Measurements from ENCODE around the genes ZMYND11 and LARP4B.

DNA sequence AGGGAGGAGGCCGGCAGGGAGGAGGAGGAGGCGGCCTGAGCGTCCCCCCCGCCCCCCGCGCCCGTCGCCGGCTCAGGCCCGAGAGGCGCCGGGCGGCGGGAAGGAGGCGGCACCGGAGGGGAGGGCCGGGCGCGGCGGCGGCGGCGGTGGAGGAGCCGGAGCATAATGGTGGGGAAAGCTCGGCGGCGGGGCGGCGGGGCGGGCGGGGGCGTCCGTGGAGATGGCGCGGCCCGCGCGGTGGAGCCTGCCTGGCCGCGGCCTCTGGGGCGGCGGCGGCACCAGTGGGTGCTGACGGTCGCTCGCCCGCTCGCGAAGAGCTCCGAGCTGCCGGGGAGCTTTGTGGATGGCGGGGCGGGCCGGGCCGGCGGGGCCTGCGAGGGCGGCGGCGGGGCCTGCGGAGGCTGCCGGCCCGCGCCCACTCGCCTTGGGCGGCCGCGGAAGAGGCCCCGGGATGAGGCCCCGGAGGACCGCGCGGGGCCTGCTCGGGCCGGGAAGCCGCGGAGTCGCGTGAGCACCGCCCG, at the start of gene ZMYND11:
TSS of gene ZMYND11 (plus strand) at position 64 of the 521 bp plus-strand sequence.
- PRO-cap, result bidirectional peak, plus-strand start at position 75 of the sequence, minus-strand start outside the sequence

GRCh38 chr10:135913-136650, 827 bp downstream of the ZMYND11 start:
- PRO-cap, result bidirectional peak, plus-strand start at chr10:136014, minus-strand start at chr10:136037; unidirectional peak, minus-strand start at chr10:136247

DNA sequence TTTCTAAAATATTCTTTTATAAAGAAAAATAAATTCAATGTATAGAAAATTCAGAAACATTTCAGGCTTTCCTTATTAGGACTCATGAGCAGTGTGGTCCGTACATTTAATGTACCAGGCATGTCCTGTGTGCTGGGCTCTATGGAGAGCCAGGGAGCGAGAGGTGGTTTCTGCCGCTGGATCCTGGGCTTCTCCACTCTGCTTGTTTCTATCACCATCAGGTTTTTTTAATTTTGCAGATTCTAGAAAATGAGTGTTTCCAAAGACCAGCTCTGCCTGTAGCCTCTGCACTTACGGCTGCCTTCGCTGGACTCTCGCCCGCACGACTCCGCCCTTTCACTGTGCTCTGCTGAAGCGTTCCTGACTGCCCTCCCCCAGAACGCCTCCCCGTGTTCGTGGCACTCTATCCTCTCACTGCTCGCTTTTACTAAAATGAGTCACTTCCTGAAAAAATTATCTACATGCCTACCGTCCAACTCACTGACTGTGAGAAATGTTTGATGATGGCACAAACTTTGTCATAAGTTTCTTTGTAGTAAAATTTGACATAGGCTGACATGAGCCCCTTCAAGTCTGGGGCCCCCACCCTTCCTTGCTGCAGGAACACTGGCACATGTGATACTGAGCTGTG, 188.6 kb downstream of the ZMYND11 start:
- PRO-cap, result no peak

DNA sequence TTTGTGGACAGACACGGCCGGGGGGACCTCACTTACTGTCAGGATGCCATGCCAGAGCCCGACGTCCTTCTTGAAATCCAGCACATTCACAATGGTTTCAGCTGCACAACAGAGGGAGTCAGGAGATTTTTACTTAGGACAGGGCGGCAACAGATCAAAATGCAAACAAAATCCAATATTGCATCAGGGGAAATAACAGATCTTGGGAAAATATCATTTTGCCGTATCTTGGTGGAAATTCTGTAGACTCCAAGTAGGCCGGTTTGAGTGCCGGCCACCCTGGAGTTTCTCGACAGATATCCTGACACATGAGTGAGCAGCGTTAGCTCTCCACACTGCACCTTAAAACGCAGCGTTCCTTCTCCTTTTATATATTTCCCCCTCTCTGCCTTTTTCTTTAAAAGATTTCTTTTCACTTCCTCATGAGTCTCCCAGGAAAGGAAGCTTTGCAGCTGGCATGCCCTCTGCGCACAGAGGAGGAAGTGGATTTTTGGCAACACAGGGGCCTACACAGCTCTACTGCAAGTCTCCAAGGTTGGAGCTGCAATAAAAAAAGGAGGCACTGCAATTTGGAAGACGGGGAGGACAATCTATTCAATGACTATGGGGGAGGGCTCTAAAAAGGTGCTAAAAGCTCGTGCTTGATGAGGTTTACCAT, 252.6 kb downstream of the ZMYND11 start:
- PRO-cap, result unidirectional peak, minus-strand start at position 339 of the sequence

- PRO-cap, result no peak
These were observed 273.6 kb downstream of the DIP2C start for GRCh38 chr10:415639-416409.

GRCh38 chr10:450847-451731, 238.4 kb downstream of the DIP2C start:
- PRO-cap, result no peak

DNA sequence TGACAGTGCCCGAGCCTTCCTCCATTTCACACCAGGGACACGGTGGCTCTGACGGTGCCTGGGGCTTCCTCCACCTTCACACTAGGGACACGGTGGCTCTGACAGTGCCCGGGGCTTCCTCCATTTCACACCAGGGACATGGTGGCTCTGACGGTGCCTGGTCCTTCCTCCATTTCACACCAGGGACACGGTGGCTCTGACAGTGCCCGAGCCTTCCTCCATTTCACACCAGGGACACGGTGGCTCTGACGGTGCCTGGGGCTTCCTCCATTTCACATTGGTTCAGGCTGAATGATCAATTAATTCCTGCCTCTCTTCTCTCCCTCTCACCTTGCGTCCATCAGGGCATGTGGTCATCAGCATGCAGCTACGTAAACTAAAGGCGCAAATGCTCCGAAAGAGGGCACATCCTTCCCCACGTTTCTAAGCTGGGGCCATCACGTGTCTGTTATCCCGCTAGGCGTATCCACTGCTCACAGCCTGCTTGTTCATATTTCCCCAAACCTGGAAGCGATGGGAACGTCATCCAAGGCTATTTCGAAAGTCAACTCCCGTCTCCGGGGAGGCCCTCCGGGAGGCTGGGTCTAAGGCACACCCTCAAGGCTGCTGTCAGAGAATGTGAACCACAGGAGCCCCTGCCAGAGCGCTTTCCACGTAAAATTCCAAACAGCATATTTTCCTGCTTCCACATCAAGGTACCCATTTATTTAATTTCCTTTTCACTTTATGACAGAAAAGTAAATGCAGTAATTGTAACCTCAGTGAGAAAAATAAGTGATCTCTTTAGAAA, 199.3 kb downstream of the DIP2C start:
- PRO-cap, result no peak

DNA sequence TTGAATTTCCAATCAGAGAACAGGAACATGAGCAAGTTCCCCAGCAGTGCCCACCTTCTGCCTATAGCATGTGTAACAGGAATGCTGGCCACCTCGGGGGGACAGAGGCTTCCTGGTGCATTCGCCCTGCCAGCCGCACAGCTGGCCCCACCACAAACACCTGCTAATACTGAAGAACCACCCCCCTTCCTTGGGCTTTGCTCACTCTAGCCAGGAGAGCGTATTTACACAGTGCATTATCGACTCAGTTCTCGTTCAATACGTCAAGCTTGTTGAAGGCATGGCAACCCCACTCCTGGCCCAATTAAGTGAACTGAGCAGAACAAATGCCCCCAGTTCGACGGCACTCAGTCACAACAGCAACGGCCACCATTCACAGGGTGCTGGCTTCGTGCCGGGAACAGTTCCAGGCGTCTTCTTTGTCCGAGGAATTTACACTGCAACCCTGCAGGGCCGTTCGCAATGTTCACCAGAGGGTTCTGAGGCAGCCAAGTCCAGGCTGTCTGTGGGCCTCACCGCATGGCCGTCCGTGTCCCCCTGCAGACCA, 175.4 kb downstream of the DIP2C start:
- PRO-cap, result bidirectional peak, plus-strand start at position 354 of the sequence, minus-strand start at position 171 of the sequence

DNA sequence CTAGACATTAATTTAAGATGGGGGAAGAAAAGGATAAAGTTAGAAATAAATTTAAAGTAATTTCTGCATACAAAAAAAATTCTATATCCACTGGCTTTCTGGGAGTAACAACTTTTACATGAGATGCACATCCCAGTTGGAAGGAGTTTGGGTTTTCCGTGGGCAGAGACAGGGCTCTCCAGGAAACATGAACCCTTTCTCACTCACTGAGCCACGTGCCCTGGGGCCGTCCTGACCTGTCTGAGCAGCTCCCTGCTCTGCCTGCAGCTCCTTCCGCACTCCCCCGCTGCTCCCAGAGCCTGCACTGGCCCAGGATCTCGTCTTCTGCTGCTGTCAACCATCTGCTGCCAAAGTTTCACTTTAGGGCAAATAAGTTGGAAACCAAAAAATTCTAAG, 169.1 kb downstream of the DIP2C start:
- PRO-cap, result no peak

GRCh38 chr10:611102-611357, 78.4 kb downstream of the DIP2C start:
- PRO-cap, result no peak

- PRO-cap, result no peak
These were observed 29.7 kb downstream of the DIP2C start for GRCh38 chr10:659754-660247.

DNA sequence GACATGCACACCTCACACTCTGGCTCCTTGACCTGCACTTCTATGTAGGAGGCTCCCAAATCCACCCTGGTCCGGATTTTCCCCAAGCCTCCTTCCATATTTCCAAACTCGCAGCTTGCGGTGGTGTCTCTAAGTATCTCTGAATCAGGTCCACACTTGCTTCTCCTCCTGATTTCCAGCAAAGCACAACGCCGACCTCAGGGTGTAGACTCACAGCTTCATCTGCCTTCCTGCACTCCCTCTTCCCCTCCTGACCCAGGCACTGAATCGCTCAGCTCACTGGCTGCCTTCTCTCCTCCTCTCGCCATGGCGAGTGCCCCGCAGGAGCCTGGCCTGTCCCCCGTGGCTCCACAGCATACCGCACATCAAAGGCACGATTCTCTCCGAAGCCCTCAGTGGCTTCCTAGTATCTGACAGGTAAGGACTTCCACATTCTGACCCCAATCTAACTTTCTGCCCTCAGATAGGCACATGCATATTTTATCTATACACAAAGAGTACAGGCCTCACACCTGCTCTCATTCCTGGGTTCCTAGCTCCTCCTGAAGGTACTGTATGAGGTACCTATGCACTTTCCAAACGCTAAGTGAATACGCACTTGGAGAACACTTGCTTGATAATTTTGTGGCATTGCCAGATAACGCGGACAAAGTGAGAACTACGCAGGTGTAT, 27.6 kb downstream of the DIP2C start:
- PRO-cap, result no peak

DNA sequence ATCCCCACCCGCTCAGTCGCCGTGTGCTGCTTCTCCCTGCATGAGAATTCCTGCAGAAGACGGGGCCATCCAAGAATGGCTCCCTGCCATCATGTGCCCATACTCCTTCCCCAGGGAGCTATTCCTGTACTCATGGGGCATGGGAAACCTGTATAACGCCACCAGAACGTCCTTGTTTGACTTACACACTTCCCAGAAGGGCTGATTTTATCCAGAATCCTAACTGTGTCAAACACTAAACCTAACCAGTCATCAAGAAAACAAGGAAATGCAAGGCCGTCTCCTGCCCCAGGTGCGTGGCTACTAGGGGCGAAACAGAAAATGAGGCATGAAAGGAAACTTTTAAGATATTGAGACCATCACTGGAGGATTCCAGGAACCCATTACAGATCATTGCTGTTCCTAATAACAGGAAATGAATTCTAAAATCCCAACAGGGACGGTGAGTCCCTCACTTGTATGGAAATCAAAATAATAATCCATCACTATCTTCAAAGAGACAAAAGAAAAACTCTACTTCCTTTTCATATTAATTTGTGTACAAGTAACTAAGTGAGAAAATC, 15.9 kb downstream of the DIP2C start:
- PRO-cap, result no peak

- PRO-cap, result no peak
These were observed 113.9 kb upstream of the DIP2C start for GRCh38 chr10:803419-803702.

- PRO-cap, result no peak
These were observed 107.9 kb downstream of the LARP4B start for GRCh38 chr10:823606-824065.

GRCh38 chr10:929999-931045, 1.2 kb downstream of the LARP4B start:
- PRO-cap, result bidirectional peak, plus-strand start at chr10:930866, minus-strand start at chr10:930795

DNA sequence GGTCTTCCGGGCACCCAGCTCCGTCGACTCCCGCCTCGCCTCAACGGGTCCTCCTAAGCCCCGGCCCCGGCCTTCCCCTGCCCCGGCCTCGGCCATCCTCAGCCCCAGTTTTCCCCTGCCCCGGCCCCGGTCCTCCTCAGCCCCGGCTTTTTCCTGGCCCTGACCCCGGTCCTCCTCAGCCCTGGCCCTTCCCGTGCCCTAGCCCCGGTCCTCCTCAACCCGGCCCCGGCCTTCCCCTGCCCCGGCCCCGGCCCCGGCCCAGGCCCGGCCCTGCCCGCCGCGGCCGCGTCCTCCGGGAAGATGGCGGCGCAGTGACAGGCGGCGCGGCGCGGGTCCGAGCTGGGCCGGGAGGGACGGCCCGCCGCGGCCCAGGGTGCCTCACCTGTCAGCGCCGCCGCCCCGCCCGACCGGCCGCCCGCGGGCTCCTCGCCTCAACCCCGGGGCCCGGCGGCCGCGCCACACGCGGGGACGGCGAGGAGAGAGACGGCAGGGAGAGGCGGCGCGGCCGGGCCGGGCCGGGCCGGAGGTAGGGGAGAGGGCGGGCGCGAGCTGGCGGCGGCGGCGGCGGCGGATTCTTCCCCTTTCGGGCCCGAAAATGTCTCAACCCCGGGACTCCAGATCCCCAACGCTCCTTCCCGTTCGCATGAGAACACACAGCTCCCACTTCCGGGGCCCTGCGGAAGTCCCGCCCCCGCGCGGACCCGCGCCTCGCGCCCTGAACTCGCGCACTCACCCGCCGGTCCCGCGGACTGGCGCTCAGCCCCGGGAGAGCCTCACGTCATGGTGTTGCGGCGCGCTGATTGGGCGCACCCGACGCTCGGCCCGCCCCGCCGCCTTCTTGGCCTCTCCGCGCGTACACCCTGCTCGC, at the start of gene LARP4B:
TSS of gene LARP4B (minus strand) at position 660 of the 868 bp plus-strand sequence.
- PRO-cap, result bidirectional peak, plus-strand start outside the sequence, minus-strand start at position 751 of the sequence

DNA sequence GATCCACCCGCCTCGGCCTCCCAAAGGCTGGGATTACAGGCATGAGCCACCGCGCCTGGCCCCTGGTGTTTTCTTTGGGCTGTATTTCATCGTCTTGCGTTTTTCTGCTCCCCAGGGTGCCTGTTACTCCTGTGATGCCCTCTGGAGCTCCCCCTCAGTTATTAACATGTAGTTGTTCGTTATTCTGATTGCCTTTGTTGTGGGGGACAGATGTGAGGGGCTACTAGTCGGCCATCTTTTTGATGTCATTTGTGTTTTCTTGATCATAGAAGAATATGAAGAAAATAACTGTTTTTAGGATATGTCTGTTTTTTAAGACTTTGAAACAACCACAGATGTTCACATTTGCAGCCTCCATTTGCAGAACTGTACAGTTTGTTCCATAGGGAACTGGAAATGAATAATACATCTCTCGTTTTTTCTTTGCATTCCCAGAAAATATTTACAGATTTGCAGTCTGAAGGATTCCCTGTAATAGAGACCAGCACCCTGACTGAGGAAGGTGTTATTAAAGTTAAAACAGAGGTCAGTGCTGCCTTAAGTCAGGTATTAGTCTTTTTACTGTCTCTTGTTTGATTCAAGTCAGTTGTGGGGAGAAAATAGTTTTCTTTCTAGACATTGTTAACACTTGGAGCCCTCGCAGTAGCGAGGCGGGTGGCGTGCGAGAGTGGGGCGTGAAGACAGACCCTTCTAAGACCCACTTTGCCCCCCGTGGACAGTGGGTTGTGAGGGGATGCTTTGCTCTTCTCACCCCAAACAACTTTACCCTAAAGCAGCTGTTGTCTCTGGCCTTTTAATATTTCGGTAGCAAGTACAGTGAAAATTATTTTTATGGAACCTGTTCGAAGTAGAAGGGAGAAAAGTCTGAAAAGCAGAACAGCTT, 17.4 kb downstream of the GTPBP4 start:
- PRO-cap, result no peak

DNA sequence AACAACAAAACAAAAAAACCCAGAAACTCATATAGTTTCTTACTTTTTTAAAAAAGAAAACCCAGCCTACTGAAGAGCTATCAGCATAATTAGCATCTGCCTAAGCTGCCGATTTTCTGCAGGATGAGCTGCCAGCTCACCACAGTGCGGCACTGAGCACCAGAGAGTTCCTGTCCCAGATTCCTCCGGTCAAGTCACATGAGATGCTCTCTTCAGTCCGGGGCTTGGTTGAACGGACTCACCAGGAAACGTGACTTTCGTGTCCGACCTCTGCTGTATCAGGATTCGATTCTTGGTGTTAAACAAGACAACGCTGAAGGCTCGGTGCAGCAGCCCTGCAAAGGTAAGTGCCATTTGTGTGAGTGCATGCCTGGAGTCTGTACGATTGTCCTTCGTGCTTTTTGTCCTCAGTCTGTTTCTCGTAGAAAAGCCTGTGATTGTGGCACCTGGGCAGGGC, 3.2 kb downstream of the IDI2 start:
- PRO-cap, result no peak

DNA sequence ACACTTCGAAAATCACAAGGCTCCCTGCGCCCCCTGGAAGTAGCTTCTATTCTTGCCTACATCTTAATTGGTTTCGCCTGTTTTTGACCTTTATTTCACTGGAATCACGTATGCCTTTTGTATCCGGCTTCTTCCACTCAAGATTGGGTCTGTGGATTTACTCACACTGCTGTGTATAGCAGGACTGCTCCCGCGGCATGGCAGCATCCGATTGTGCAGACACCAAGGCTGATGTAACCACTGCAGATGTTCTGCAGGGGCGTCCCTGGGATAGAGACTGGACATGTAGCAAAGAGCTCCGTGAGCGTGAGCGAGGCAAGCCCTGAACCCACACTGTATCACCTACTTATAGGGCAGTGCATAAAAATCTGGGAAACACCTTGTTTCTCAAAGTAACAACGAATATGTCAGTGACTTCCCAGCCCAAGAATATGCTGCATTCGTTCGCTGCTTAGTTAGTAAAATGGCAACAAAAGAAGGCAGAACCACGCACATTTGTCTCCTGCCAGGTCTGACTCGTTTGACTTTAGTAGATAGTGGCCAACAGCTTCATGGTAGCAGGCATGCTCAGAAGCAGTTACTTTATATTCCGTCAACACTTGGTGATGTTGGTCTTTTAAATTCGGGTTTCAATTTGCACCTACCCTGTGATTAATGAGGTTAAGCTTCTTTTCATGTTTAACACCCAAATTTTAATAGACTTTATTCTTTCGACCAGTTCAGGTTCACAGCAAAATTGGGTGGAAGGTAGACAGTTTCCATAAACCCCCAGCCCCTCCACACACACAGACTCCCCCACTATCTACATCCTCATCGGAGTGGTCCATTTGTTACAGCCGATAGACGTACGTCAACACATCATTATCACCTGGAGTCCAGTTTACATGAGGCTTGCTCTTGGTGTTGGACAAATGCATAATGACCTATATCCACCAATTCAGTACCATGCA, 11.6 kb downstream of the IDI1 start:
- PRO-cap, result no peak

Measured in bile duct (tissue), 1 donor.